NCI-H460 (cell line): ENCODE measurements around a stretch of chr13.

DNA sequence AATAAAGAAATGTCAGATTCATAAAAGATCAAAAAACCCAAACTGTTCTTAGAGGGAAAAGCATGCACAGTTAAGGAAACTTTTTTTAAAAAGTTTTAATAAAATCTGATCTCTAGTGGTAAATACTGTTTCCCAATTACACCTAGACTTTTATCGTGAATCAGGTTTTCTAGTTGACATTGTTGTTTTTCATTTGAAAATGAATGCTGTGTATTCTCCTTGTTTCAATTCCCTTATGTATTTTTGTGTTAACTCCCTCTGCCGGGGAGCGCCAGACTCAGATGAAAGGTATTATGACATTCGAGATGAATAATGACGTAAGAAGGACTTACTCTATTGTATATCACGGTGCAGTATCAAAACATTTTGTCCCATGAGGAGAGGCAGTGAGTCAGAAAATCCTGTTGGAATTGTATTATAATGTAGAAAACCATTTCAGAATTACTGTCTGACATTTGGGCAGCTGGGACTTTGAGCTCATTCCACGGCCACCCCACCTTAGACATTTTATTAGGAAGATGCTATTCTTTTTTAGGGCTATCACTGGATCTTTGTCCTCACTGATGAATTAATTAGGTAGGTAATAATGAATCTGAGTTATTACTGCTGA lies 61.6 kb downstream of the LRCH1 start:
RAMPAGE:
- cytosol, long total RNA = no peak
- long total RNA = no peak
- nucleus, long total RNA = no peak

RAMPAGE:
- cytosol, long total RNA = no peak
- long total RNA = no peak
- nucleus, long total RNA = no peak
These were observed 320 bp upstream of the HTR2A start for GRCh38 chr13:46897265-46897481.

DNA sequence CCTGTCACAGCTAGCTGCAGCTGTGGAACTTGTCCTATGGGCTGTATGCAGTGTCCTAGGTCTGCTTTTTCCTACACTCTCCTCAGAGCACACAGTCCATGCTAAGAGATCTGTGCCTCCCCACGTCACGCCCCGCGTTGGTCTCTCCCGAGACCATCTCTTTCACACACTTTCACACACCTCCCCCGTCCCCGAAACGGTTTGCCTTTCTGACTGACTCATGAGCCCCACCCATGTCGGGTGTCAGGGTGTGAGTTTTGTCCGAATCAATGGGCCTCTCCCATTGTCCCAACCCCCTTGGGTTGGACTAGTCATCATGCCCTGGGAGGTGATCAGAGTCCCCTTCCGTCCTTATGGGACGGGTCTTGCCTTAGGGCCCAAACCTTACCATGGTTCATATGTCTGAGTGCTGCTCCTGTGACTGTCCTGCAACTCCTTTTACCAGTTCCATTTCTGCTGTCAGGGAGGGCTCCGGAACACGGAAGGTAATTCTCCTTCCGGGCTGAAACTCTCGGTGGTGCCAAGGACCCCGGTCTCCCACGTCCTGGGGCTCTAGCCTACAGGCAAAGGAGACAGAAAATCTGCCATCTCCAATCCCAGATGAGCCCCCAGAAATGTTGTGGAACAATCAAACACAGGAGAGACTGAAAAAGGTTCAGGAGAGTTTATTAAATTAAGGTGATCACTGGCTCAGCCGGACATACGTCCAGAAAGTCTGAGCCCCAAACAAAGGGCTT lies 214.1 kb upstream of the HTR2A start:
RAMPAGE:
- cytosol, long total RNA = no peak
- long total RNA = no peak
- nucleus, long total RNA = no peak

GRCh38 chr13:47546155-47546686 lies 454.9 kb downstream of the SUCLA2 start:
RAMPAGE:
- cytosol, long total RNA = no peak
- long total RNA = no peak
- nucleus, long total RNA = no peak

DNA sequence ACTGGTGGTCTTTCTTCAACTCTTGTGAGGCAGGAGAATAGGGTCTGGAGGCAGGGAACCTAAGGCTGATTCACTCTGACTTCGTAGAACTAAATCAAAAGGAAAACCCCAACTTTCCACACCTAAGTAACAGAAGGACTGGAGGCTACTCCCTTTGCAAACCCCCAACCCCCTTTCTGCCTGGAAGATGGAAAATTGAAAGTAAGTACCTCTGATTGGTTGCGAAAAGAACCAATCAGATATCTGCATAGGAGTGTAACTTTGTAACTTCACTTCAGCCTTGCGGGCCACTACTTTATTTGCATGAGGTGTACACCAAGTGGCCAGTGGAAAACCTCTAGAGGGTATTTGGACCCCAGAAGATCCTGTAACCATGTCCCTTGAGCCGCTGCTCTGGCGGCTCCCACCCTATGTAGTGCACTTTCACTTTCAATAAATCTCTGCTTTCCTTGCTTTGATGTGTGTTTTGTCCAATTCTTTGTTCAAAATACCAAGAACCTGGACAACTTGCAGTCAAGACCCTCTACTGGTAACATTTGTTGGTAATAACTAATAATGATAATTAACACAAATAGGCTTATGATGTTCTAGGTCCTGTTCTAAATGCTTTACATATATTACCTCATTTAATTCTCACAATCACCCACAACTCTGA lies 165.2 kb downstream of the SUCLA2 start:
RAMPAGE:
- cytosol, long total RNA = no peak
- long total RNA = no peak
- nucleus, long total RNA = no peak

DNA sequence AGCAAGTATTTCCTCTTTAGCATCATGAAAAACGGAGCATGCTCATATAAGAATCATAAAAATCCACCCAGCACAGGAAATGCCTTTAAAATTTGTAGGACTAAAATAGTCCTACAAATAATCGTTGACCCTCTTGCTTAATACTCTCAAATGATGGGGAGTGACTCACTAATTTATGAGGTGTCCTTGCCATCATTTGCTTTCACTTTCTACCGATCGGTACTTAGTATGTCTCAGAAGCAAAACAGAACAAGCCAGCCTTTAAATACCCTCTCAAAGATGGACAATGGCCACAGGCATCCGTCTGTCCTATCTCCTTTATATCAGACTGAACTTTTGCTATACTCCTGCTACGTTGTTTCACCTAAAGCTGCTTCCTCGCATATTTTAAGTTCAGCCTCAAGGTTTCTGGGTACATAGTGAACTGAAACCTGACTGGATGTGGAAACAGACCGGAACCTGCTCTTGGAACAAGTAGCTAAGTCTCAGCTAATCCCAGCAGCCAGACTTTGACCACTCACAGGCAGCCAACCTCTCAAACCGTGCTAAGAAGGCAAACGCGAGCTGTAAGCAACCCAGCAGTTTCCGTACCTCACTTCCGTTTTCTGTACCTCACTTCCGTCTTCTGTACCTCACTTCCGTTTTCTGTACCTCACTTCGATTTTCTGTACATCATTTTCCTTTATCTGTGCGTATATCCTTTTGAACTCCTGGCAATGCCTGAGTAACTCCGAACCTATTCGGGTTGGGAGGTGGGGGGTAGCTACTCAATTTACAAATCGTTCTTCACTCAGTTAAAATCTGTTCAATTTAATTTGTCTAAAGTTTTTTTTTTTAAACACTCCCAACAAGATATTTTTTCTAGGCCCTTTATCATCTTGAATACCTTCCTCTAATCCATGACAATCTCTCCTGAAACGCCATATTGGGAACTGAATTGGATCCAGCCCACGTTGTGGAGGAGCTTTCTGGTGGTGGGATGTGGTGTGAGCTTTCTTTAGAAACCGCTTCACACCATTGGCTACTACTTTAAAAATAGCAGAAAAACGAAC lies 96.9 kb downstream of the SUCLA2 start:
RAMPAGE:
- cytosol, long total RNA = no peak
- long total RNA = no peak
- nucleus, long total RNA = no peak

RAMPAGE:
- cytosol, long total RNA = no peak
- long total RNA = no peak
- nucleus, long total RNA = no peak
These were observed 19.5 kb downstream of the NUDT15 start for GRCh38 chr13:48057066-48057366.

GRCh38 chr13:48123850-48124412 lies 29.0 kb upstream of the MED4 start:
RAMPAGE:
- cytosol, long total RNA = no peak
- long total RNA = no peak
- nucleus, long total RNA = no peak

RAMPAGE:
- cytosol, long total RNA = no peak
- long total RNA = no peak
- nucleus, long total RNA = no peak
These were observed 60.9 kb upstream of the MED4 start for GRCh38 chr13:48155737-48156214.

GRCh38 chr13:48307234-48307455 lies 3.6 kb downstream of the RB1 start:
RAMPAGE:
- cytosol, long total RNA = no peak
- long total RNA = no peak
- nucleus, long total RNA = no peak

DNA sequence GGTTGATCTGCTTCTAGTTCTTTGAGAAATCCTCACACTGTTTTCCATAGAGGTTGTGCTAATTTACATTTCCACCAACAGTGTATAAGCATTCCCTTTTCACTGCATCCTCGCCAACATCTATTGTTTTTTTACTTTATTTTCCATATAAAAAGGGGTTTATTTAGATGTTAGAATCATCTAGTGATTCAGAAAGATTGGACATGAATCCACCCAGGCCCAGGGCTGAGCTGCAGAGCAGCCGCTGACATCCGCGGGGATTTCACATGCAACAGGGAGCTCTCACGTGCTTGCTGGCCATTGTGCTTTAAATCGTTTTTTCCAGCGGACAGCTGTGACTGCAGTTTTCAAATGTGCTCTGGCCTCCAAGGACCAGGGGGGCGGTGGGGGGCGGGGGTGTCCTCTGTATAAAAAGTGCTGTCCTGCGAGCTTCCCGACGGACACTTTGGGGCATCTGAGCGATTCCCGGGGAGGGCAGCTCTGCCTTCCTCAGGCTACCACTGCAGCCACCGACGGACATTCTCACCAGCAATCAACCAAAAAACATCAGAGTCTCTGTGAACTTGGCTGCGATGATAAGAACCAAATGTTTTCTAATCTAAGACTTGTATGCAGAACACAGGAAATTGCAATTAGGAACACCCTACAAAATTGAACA lies 12.5 kb downstream of the RB1 start:
RAMPAGE:
- cytosol, long total RNA = no peak
- long total RNA = no peak
- nucleus, long total RNA = no peak

RAMPAGE:
- cytosol, long total RNA = no peak
- long total RNA = no peak
- nucleus, long total RNA = no peak
These were observed 14.4 kb downstream of the RB1 start for GRCh38 chr13:48317812-48318433.

DNA sequence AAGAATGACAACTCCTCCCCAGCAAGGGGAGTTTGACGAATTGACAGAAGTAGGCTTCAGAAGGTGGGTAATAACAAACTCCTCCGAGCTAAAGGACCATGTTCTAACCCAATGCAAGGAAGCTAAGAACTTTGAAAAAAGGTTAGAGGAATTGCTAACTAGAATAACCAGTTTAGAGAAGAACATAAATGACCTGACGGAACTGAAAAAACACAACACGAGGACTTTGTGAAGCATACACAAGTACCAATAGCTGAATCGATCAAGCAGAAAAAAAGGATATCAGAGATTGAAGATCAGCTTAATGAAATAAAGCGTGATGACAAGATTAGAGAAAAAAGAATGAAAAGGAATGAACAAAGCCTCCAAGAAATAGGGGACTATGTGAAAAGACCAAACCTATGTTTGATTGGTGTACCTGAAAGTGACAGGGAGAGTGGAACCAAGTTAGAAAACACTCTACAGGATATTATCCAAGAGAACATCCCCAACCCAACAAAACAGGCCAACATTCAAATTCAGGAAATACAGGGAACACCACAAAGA lies 17.5 kb downstream of the LPAR6 start:
RAMPAGE:
- cytosol, long total RNA = no peak
- long total RNA = no peak
- nucleus, long total RNA = no peak

GRCh38 chr13:48402753-48403971 lies 9.8 kb downstream of the LPAR6 start:
RAMPAGE:
- cytosol, long total RNA = no peak
- long total RNA = no peak
- nucleus, long total RNA = no peak

RAMPAGE:
- cytosol, long total RNA = no peak
- long total RNA = no peak
- nucleus, long total RNA = no peak
These were observed 7.7 kb downstream of the LPAR6 start for GRCh38 chr13:48405271-48405628.

RAMPAGE:
- cytosol, long total RNA = no peak
- long total RNA = no peak
- nucleus, long total RNA = no peak
These were observed 685 bp downstream of the LPAR6 start for GRCh38 chr13:48412267-48412589.

GRCh38 chr13:48532177-48532343 lies 820 bp downstream of the RCBTB2 start:
RAMPAGE:
- cytosol, long total RNA = no peak
- long total RNA = no peak
- nucleus, long total RNA = no peak

GRCh38 chr13:48585360-48585720 lies 52.5 kb upstream of the RCBTB2 start:
RAMPAGE:
- cytosol, long total RNA = no peak
- long total RNA = no peak
- nucleus, long total RNA = no peak

GRCh38 chr13:48733972-48734171 lies 80.1 kb downstream of the CYSLTR2 start:
RAMPAGE:
- cytosol, long total RNA = no peak
- long total RNA = no peak
- nucleus, long total RNA = no peak

GRCh38 chr13:49401201-49401836 lies 42.5 kb downstream of the CAB39L start:
RAMPAGE:
- cytosol, long total RNA = no peak
- long total RNA = no peak
- nucleus, long total RNA = no peak